PFSK-1 (cell line): ENCODE measurements around a stretch of chr1.

DNA sequence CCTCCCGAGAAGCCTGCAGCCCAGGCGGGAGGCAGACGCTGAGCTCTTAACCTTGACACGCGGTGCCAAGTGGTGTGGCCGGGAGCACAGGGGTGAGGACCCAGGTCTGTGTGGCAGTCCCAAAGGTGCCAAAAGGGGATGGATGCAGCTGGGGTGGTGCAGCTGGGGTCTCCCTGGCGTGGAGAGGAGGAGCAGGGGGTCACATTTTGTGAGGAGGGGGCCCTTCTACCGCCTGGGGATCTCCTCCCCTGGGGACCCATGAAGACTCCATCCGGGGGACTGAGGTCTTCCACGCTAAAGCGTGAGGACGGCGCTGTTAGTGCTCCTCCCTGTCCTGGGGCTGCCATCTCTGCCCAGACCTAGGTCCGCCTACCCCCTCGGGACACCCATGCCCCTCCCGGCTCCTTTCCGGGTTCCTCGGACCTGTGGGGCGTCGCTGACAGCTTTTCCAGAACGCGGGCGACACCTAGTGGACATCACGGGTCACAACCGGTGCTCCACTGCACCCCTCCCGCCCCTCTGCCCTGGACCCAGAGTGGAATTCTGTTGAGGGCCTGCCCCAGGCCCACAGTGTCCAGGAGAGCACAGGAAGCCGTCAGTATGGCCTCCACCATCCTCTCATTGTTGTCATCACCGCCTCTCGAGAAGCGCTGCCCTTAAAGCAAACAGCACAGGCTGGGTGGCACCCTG is 13.1 kb downstream of the PLA2G2F start:
- RRBS = 1% methylated on average over 8 of the region's 30 CpGs

DNA sequence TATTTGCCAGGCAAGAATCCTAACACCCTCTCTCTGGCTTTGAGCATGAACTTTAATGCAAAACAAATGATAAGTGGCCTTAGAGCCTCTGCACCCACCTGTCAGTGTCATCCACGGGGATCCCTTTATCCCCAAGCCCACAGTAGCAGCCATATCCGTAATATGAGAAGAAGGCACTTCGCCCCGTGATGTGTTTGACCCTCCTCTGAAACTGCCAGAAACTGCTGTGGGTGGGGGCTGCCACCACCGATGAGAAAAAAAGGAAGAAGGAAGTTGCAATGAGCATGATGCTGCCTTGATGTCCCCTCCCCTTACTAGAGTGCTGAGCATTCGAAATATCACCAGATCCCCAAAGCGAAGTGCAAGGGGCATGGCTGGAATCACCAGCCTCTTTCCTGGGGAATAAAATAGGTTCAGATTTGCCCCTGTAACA is 11.0 kb upstream of the UBXN10 start:
- RRBS = no CpG with 5 or more reads among the region's 7 CpGs

DNA sequence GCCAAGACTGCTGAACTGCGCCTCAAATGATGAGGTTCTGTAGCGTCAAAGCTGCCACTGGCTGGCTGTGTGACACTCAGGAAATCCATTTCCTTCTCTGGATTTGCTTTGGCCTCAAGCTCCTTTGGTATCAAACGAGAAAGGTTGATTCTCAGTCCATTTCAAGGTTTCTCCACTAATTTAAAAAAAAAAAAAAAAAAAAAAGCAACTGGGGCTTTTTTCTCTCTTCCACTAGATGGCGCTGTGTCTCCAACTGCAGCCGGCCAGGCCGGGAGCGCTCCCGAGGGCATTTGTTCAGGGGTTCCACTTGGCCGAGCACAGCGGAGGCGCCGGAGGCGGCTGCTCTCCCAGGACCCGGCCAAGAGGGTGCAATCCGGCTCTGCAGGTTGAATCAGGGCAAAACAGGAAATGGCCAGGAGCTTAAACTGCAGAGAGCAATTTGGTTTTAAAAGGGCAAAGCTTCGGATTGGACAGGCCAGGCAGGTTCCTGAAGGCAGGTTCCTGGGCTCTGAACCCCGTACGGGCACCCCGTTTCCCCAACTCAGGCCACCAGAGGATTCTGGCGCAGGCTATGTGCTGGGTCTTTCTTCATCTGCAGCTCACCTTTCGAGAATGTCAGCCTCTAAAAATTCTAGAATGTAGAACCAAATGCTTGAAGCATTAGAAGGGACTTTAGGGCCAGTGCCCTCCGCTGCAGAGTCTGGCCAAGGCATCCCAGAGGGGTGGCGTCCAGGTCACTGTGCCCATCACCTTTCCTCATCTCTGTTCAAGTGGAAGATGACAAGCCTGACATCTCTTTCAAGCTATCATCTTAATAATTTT is 26.7 kb upstream of the PLA2G2C start:
- RRBS = 2% methylated on average over 7 of the region's 23 CpGs

- RRBS = no CpG with 5 or more reads among the region's 15 CpGs
These were observed 32.5 kb downstream of the VWA5B1 start for GRCh38 chr1:20323097-20323648.

- RRBS = no CpG with 5 or more reads among the region's 20 CpGs
These were observed 2.5 kb downstream of the CAMK2N1 start for GRCh38 chr1:20483405-20484006.

GRCh38 chr1:20500762-20501320 is 7.1 kb downstream of the MUL1 start:
- RRBS = no CpG with 5 or more reads among the region's 24 CpGs

GRCh38 chr1:20587464-20588195 is 1.3 kb upstream of the CDA start:
- RRBS = no CpG with 5 or more reads among the region's 5 CpGs

GRCh38 chr1:20601146-20601882 is 12.4 kb downstream of the CDA start:
- RRBS = no CpG with 5 or more reads among the region's 6 CpGs

- RRBS = 61% methylated on average over 3 of the region's 13 CpGs
These were observed 4.5 kb downstream of the PINK1 start for GRCh38 chr1:20637662-20638338.

DNA sequence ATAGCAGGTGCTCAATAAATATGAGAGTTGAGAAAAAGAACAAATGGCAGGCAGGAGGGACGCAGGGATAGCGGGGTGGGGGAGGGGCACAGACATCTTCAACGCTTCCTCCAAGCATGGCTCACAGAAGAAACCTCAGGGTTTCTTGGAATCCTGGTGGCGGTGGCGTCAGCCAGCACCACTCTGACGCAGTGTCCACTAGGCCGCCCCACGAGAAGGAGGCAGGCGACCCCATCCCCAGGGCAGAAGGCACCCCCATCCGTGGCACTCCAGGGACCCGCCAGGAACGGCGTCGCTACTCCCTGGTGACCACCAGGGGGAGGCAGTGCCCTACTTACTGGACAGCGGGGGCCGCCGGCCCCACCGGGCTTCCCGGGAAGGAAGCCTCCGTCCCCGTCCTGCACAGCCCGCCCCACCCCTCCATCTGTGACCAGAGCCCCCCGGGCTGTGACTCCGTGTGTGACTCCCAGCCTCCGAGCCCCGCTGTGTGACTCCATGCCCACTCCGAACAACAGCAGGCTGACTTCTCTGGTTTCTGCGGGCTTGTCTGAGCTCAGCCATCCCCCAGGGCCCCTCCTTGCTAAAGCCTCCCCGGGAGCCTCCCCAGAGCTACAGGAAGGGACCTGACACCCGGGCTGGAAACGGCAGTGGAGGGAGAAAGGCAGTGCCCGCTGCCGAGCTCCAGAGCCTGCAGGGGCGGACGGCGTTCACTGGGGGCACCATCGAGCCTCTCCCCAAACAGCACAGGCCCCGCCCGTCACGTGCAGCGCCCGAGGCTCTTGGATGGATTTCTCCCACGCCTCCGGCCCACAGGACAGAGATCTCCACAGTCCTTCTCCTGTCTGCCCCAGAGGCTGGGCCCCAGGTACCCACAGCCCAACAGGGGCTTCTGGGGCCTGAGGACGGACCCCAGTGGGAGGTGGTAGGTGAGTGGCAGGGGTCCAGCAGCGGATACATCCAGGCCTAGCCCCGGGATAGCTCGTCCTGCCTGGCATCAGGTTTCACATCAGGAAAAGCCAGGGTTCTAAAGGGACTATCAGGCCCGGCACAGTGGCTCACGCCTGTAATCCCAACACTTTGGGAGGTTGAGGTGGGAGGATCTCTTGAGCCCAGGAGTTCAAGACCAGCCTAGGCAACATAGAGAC is 21.1 kb downstream of the KIF17 start:
- RRBS = 6% methylated on average over 8 of the region's 50 CpGs

DNA sequence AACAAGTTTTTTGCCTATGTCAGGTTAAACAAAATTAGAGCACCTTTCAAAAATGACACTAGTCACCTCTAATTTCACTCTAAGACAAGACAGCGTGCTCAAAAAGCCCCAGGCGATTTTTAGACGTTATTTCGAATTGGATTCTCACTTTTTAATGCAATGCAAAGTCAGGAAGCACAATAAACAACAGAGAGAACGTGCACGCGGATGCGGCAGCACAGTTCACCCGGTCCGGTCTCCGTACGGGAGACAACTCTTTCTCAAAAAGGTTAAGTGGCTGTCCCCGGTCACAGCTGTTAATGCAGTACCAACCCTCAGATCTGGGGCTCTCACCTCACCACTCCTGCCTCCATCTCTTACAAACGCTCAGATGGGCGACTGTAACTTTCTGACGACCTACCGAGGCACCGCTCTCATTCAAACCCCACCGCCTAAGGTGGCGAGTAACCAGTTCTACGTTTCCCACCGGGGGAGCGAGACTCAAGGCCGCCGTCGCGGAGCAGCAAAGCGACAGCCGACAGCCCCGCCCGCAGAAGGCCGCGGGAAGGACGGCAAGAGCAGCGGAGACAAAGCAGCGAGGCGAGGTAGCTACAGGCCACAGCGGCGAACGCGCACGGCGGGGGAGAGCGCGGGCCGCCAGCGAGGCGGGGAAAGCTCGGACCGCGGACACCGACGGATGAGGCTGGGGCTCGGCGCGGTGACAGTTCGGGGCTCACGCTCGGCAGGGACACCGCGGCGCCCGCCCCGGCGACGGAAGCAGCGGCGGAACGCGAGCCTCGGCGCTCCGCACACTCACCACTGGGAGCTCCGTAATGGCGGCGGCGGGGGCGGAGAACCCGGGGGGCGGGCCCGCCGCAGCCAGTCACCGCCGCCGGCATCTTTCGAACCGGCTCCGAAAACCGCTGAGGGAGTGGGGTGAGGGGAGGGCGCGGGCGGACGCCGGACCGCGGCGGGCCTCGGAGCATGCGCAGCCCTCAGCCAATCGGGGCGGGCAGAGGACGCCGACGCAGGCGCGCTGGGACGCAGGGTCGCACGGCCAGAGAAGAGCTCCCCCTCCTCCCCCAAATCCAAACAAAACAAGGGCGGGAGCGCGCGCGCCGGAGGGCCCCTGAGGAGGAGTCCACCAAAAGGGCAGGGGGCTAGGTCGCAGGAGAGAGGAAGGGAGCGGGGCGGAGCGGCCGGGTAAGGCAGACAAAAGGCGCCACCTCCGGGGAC is 847 bp downstream of the HP1BP3 start:
- RRBS = 1% methylated on average over 30 of the region's 122 CpGs

DNA sequence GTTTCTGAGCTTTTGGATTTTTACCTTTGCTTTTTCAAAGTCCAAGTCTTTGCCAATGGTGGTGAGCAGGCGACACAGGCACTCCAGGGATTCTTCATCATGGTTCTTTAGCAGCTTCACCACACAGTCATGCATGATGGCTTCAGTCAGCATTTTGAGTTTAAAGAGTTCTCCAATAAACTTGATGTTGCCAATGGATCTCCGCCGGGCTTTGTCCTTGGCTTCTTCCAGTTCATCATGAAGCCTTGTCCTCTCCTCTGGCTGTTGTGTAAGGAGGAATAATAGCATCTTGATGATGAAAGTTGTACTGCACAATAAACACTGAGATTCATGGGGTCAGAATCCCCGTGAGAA is 77.3 kb upstream of the HP1BP3 start:
- RRBS = no CpG with 5 or more reads among the region's 4 CpGs

DNA sequence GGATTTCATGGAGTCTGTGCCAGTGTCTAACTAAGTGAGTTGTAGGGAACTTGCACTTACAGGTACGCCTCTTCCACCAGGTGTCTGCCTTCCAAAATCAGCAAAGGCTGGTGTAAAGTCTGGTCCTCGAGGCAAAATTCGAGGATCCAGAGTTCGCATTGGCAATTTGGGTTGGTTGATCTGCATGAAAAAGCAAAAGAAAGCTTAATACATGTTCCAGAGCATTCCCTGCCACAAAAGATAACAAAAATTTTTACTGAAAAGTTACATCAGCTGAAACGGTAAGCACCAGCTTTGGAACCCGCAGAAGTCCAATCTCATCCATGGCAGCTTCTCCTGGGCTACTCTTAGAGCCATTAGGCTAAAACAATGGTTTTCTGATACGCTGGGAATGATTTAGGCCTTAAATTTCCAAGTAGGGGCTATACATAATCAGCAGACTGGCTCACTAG is 106.4 kb upstream of the HP1BP3 start:
- RRBS = no CpG with 5 or more reads among the region's 7 CpGs

DNA sequence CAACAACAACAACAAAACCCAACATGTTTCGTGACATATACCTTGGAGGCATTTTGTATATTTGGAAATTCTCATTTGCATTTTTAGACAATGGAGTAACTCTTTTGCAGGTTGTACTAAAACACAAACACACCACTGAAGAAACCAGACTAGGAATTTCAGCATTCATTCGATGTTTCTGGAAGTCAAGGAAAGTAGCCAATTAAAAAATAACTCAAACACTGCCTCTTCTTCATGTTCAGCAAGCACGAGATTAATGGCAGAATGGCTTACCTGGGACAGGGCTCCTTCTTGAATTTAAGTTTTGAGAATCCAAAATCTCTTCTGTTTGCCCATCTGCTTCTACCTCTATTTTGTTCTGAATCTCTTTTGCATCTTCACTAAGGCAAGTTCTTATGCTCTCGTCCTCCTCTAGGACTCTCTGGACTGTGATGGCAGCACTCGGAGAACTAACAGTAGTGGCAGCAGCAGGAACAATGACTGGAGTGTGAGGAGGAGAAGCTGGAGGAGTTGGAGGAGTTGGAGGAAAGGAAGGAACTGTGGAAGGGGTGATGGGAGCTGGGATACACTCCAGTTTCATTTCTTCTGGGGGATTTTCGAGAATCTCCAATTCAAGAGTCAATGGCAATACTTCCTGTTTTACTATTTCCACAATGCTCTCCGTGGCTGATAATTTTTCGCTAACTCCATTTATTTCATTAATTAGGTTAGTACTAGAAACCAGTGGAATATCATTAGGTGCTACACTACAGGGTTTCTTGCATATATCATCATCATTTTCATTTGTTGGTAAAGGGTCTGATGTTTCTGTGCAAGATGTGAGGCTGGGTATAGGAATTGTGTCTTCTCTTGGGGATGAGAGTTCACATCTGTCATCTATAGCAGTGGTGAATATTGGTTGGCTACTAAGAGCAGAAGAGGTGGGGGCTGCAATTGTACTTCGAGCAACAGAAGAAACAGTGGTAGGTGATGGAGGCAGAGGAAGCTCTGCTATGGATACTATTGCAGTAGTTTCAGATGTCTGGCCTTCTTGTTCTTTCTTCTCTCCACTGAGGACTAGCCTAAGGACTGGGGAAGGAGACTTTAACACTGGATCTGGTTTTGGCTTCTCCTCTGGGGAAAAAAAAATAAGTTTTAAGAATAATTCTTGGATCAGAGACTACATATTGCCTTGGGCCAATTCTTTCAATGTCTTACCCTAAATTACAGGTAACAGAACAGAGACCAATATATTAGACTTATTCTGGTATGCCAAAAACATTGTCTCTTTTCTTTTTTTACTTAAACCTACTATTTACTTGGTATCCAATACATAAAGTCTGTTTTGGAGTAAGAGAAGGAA is 154.6 kb upstream of the HP1BP3 start:
- RRBS = no CpG with 5 or more reads among the region's 9 CpGs

DNA sequence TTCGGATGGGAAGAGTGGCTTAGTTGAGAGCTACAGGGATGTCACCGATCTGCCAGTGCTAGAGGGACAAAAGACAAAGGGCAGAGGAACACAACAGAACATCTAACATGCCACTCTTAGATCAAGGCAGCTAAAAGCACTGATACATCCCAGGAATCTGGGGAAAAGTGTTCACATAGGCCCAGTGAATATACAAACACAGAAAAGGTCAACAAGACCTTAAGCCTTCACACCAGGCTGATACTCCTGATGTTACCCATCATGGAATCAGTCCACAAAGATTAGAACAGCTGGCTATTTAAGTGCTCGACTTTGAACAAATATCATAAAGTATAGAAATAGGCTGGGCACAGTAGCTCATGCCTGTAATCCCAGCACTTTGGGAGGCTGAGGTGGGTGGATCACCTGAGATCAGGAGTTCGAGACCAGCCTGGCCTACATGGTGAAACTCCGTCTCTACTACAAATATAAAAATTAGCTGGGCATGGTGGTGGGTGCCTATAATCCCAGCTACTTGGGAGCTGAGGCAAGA is 163.1 kb downstream of the EIF4G3 start:
- RRBS = no CpG with 5 or more reads among the region's 5 CpGs

DNA sequence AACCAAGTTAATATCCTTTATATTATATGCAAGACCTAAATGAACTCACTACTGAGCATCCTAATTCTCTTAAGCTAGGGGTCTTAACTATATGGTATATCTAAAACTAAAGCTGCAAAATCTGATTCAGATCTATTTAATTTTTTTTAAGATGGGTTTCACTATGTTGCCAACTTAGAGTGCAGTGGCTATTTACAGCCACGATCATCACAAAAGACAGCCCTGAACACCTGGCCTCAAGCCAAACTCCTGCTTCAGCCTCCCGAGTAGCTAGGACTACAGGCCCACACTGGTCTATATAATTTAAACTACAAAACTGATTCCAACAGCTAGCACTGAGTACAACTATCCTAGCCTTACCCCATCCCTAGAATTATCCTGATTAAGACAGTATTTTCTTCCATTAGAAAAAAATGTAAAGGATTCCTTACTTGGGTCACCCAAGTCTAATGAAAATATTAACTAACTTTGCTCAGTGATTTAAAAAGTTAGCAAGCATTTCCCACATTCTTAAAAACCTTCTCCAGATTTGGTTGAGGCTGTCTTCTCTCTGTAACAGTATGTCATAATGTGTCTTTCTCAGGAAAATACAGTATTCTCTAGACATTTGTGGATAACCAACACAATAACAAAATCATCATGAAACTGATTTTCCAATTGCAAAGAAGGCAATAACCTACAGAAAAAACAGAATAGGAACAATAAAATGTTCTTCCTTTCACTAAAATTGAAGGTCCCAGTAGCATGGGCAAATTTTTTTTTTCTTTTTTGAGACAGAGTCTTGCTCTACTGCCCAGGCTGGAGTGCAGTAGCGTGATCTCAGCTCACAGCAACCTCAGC is 36.9 kb downstream of the EIF4G3 start:
- RRBS = no CpG with 5 or more reads among the region's 3 CpGs

DNA sequence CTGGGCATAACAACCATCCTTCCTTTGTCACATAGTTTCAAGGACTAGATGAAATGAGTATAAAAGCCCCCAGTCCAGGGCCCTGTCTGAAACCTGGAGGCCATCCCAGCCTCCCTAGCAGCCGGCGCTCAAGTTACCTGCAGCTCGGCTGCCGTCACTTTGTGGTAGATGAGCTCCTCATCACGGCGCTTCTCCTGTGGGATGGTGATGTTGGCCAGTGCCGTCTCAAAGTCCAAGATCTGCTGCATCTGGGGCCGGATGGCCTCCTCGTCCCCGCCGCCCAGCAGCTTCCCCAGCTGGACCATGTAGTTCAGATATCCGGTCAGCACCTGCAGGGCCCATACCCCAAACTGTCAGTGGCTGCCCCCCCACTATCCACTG is 34.5 kb downstream of the ECE1 start:
- RRBS = 94% methylated on average over 5 of the region's 12 CpGs

- RRBS = 100% methylated on average over 2 of the region's 21 CpGs
These were observed 27.1 kb upstream of the ECE1 start for GRCh38 chr1:21317186-21317963.

- RRBS = no CpG with 5 or more reads among the region's 13 CpGs
These were observed 50.1 kb upstream of the ECE1 start for GRCh38 chr1:21340171-21340883.

GRCh38 chr1:21427621-21428222 is 12.2 kb upstream of the NBPF3 start:
- RRBS = no CpG with 5 or more reads among the region's 42 CpGs